Mesenchymal stem cell of Wharton's jelly (primary cell): ENCODE measurements around the gene COL12A1.

DNA sequence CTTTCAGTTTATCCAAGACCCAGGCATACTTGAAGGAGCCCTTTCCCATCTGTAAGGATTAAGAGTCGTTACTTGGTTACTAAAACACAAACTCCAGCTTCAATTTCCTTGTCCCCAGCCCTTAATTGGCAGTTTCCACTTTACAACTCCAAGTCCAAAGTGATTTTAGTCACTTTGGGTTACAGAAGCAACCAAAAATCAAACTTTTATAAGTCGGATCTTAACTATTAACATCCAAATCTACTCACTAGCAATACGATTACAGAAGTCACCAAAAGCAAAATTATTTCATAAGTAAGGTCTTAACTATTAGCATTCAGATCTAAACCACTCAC lies 1.4 kb downstream of the EEF1A1 start:
- CAGE, long polyA plus RNA, result no peak

DNA sequence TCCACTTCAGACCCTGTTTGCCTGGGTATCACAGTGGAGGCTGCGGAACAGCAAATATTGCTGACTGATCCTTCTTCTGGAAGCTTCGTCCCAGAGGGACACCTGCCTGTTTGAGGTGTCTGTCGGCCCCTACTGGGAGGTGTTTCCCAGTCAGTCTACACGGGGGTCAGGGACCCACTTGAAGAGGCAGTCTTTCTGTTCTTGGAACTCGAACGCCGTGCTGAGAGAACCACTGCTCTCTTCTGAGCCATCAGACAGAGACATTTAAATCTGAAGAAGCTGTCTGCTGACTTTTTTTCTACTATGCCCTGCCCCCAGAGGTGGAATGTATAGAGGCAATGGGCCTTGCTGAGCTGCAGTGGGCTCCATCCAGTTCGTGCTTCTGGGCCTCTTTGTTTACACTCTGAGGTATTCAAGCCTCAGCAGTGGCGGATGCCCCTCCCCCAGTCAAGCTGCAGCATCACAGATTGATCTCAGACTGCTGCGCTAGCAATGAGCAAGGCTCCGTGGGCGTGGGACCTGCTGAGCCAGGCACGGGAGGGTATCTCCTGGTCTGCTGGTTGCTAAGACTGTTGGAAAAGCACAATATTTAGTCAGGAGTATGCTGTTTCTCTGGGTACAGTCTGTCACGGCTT lies 526.7 kb downstream of the CD109 start:
- CAGE, long polyA plus RNA, result no peak

GRCh38 chr6:74606598-74606853 lies 599.3 kb downstream of the COL12A1 start:
- CAGE, long polyA plus RNA, result no peak

- CAGE, long polyA plus RNA, result no peak
These were observed 25.0 kb downstream of the COL12A1 start for GRCh38 chr6:75180832-75181292.

DNA sequence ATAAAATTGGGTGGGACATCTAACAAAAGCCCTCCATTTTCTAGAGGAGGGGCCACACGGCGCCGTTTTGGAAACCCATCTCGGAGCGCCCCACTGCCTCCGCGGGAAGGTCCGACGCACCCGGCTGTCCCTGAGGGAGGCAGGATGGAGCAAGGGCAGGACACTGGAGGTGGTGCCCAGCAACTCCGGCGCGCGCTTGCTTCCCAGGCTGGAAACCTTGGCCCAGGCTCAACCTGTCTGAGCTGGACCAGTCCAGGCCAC lies 4.1 kb downstream of the COL12A1 start:
- CAGE, long polyA plus RNA, result no peak

DNA sequence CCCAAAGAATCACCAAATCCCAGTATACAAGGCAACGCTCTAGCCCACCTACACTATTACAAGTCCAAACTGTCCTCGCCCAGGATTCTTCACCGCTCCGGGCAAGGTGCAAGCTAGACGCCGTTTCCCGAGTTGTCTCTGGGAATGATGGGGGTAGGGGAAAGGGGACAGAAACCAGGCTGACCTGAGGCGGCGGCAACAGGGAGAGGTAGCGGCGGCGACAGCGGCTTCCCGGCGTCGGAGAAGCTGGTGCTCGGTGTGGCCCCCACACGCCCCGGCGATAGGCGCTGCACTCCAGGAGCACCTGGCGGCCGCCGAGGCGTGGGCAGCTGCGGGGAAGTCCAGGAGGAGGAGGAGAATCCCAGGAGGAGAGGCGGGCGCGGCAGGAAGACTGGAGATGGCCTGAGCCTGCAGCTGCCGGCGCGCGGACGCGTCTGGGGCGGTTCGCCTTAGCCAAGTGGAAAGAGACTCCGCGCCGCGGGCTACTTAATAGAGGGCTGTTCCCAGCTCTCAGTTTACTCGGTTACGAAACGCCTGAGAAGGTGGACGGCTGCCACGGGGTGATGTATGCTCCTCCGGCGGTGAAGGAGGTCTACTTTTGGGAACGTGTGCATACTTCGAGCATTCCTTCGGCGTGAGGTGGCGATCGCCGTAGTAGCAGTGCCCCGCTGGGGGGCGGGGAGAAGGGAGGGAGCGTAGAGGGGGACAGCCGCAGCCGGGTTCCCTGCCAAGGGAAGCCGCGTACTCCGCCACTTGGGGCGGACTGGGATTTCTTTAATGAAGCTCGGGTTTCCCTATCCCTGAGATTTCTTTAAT lies at the start of gene COL12A1:
TSS of gene COL12A1 (minus strand) at position 461 of the 816 bp plus-strand sequence.
- CAGE, long polyA plus RNA, result no peak

GRCh38 chr6:75306227-75306577 lies 21.6 kb upstream of the TMEM30A start:
- CAGE, long polyA plus RNA, result no peak

GRCh38 chr6:75642493-75643598 lies 41.2 kb downstream of the SENP6 start:
- CAGE, long polyA plus RNA, result no peak

DNA sequence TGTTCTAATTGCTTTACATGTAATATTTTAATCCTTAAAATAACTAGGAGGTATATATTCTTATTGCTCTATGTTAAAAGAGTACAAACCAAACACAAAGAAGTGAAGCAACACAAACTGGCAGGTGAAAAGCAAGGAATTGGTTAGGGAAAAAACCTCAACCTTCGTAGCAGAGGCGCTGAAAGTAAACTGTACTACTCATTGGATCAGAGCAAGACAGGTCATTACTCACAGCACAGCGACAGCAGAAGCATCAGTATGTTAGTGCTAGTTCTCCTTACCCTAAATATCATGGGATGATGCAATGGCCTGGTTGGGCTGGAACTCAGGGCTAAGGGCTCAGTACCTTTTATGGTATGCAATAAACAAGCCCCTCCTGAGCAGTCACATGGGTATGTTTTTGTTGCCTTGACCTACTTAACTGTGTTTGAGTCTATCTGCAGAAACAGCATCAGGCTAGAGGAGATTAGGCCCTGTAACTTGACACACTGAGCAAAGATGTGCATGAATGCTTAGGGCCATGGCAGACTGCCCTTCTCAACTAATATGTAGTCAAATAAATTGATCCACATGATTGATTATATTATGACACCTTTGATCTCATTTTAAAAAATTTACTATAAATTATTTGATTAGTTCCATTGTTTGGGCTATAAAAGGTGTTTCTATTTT lies 369.4 kb upstream of the IMPG1 start:
- CAGE, long polyA plus RNA, result no peak

DNA sequence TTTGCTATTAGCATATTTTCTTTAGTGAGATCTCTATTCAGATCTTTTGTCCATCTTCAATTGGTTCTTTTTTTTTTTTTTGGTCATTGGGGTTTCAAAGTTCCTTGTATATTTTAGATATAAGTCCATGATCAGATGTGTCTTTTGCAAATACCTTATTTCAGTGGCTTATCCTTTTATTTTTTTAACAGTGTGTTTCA lies 414.0 kb downstream of the MEI4 start:
- CAGE, long polyA plus RNA, result no peak

DNA sequence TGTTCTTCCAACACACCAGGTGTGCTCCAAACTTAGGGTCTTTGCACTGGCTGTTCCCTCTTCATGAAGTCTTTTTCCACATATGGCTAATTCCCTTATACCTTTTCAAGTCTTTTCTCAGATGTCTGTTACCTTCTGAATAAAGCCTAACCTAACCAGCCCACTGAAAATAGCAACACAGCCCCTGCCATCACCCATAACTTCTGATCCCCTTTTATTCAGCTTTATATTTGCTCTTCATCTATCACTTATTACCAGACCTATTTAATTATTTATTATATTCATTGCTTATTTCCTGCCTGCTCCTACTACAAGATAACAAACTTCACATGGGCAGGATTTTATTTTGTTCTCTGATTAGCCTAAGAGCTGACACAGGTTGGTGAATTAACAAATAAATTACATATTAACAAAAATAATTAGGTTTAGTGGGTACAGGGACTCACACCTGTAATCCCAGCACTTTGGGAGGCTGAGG lies 31.8 kb downstream of the PHIP start:
- CAGE, long polyA plus RNA, result no peak

GRCh38 chr6:79060251-79061118 lies 17.6 kb downstream of the PHIP start:
- CAGE, long polyA plus RNA, result no peak

GRCh38 chr6:79064083-79064636 lies 13.9 kb downstream of the PHIP start:
- CAGE, long polyA plus RNA, result no peak

DNA sequence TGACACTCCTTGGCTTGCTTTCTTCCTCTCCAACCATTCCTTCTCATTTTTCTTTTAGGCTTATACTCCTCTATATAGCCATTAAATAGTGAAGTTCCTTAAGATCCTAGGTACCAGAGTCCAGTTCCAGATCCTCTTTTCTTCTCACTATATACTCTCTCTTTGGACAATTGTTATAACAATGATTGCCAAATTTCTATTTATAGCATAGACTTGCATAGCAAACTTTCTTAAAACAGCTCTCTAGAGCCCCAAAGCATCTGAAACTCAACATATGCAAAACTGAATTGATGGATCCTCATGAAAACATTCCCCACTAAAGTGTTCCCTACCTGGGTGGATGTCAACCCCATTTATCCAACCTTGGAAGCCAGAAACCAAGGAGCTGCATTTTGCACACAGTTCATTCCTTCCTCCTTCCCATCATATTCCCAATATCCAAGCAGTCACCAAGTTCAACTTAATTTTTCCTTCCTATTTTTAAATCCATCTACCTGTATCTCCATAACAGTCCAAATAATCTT lies 13.4 kb downstream of the PHIP start:
- CAGE, long polyA plus RNA, result no peak

DNA sequence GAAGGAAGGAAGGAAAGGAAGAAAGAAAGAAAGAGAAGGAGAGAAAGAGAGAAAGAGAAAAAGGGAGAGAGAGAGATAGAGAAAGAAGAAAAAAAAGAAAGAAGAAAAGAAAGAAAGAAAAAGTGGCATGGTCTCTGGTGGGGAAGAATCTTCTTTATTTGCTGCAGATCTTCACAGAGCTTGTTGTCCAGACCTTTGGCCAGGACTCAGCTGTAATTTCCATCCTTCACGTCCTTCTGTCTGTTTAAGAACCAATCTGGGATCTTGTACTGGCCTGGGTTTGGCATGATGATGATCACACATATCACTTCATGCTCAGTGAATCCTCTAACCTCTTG lies 199.9 kb upstream of the PHIP start:
- CAGE, long polyA plus RNA, result no peak

- CAGE, long polyA plus RNA, result no peak
These were observed 25.8 kb downstream of the SH3BGRL2 start for GRCh38 chr6:79656751-79657564.

DNA sequence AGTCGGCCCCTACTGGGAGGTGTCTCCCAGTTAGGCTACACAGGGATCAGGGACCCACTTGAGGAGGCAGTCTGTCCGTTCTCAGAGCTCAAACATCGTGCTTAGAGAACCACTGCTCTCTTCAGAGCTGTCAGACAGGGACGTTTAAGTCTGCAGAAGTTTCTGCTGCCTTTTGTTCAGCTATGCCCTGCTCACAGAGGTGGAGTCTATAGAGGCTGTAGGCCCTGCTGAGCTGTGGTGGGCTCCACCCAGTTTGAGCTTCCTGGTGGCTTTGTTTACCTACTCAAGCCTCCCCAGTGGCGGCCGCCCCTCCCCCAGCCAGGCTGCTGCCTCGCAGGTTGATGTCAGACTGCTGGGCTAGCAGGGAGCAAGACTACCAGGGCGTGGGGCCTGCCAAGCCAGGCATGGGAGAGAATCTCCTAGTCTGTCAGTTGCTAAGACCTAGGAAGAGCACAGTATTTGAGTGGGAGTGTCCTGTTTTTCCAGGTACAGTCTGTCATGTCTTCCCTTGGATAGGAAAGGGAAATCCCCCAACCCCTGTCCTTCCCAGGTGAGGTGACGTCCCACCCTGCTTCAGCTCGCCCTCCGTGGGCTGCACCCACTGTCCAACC lies 32.6 kb downstream of the SH3BGRL2 start:
- CAGE, long polyA plus RNA, result no peak

GRCh38 chr6:80314527-80314853 lies 208.0 kb downstream of the BCKDHB start:
- CAGE, long polyA plus RNA, result no peak

DNA sequence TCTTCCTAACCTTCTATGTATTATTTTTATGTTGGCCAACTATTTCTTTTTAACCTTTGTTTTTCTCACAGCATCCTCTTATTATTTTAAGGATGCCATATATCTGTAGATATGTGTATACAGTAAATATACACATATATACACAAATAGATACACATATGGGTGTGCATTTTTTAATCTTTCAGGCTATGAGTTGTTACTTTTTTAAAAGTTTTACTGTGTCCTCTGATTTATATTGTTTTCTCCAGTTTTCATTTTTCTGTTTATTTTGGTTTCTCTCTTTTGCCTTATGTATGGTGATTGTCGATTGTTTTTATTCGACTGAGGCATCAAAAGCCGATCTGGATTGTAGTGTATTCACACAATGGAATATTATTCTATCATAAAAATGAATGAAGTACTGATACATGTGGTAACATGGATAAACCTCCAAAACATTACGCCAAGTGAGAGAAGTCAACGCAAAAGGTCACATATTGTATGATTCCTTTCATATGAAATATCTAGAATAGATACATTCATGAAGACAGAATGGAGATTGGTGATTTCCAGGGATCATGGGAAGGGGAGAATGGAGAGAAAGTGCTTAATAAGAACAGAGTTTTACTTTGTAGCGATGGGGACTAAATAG lies 251.8 kb downstream of the BCKDHB start:
- CAGE, long polyA plus RNA, result no peak

GRCh38 chr6:81788679-81788997 lies 36.2 kb upstream of the TENT5A start:
- CAGE, long polyA plus RNA, result no peak